Placental epithelial cell (primary cell): ENCODE data around the genes GPLD1, RIPOR2 and H1-1.

- CAGE, long polyA plus RNA = no peak
Observed at GRCh38 chr6:21883352-21884087, 290.0 kb downstream of the SOX4 start.

GRCh38 chr6:21913999-21914403 lies 320.4 kb downstream of the SOX4 start:
- CAGE, long polyA plus RNA = no peak

DNA sequence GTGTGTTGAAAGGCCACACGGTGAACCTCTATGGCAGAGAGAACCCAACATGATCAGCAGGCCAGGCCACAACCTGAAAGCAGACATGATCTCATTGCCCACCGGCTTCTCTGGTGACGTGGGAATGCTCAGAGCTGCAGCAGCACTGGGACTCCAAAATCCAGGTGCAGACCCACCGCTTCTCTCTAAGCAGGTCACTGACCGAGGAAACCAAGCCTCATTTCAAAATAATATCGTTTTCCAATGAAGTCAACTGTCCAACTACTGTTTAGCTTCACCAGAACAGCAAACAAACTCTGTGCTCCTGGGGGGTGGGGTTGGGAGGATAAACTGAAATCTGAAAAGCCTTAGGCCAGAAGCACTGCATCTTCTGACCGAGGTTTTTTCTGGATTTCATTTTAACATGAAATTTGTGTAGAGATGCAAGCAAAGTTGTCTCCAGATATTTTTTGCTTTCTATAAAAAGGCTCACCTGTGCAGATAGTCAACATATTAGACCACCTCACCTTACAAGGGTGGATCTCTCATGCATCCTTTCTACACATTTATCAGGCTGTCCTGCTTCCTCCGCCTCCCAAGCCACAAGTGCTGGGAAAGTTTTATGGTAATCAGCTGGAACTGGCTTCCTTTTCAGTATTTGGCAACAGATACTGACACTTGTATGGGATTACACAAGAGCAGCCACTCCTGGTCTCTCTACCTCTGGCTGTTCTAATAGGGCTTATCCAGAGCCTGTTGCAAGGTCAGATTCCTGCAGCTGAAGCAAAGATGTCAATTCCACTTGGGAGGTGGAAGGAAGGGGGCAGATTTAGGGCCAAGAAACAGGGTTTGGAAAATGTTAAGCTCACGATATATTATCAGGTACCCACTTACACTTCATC lies at the start of gene GPLD1:
Gene GPLD1 (minus strand): TSS at position 154 of the 881 bp plus-strand sequence.
- CAGE, long polyA plus RNA = no peak

DNA sequence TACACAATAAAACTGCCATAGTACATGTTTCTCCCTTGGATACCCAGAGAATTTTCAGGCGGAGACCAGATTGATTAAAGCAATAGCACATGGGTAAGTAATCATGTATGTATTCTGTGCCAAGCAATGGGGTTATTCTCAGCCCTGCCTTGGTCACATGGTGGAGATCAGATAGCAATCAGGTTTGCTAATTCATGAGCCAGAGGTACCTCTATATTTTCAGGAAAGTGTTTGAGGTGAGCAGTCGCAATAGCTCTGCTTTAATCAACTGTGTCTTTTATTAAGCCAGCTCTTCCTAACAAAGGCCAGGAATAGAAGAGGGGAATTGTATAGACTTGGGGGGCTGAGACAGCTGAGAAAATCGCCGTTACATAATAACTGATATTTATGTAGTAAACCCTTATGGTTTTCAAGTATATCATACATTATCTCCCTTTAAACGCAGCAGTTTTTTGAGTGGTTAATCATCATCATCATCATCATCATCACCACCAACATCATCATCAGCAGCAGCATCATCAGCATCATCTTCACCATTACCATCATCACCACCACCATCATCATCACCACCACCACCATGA lies 9.3 kb downstream of the RIPOR2 start:
- CAGE, long polyA plus RNA = no peak

- CAGE, long polyA plus RNA = no peak
Observed at GRCh38 chr6:24935636-24936228, at the start of gene RIPOR2. Gene RIPOR2 (minus strand): TSS chr6:24935960.

GRCh38 chr6:24951719-24952656 lies 16.2 kb upstream of the RIPOR2 start:
- CAGE, long polyA plus RNA = no peak

DNA sequence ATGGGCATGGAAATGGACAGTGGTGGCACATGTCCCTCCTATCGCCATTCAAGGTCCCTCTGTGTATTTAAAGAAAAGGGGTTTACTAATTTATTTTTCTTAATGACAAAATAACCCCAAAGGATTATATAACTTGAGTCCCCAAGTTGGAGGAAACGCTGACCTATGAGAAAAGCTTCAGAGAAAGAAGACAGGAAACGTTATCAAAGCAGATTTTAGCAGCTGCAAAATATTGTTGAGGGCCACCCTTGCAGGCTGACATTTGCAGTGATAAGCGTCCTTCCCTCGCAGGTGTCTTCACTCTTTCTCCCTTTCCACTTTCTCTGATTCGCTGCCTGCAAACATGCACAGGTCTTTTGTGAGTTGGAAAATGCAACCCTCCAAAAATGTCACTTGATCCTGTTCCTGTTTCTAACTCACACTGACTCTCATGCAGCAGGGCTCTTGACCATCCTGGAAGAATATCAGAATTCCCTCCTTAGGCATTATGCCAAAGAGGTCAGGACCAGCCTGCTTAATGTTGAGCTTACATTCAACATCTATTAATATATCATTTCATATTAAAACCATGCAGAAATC lies 103.3 kb upstream of the RIPOR2 start:
- CAGE, long polyA plus RNA = no peak

DNA sequence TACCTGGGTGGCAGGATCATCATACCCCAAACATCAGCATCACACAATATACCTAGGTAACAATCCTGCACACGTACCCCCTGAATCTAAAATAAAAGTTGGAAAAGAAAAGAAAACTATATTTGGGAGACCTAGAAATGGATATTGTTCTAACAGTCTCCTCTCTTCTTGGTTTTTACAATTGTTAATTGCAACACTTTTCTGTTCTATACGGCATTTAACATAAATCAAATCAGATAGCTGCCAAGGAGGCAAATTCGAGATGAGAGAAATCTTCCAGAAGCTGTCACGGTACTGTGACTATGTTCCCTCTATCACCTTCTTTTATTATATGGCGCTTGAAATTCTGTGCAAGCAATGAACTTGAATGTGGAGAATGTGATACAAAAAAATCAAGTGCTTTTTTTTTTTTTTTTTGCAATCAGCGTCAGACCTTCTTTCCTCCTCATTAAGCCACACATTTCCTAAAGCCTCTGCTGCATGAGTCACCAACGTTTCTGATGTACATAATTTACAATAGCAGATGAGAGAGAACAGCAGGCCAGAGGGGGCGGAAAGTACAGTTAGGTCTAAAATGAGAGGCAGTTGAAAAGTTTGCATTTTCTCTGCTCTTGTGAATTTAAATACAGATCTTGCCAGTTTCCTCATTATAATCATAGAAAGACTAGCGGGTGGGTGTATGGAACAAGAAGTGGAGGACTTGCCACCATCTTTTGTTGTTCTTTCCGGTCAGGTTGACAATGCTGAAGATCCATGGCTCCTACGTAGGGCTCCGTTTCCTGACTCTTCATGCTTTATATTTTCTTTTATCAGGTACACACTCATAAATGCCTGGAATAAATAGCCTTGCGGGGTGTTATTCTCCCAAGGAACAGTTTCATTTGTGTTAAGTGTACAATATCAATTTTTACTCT lies 114.6 kb upstream of the RIPOR2 start:
- CAGE, long polyA plus RNA = no peak

- CAGE, long polyA plus RNA = no peak
Observed at GRCh38 chr6:25232388-25233154, 46.6 kb upstream of the CARMIL1 start.

DNA sequence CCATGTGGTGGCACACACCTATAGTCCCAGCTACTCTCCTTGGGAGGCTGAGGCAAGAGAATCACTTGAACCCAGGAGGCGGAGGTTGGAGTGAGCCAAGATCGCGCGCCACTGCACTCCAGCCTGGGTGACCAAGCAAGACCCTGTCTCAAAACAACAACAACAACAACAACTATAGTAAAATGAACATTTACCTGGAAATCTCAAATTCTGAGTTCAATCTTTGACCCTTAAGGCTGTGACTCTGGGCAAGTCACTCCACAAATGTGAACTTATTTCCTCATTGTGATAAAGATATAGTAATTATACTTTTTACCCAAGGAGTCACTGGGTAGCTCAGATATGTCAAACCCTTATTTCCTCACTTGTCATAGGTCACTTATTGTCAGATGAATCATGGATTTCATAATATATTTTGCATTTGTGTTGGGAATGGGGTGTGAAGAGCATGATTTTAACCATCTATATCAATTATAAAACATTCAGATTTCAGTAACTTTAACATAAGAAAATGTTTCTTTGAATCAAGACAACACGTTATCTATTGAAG lies 3.8 kb upstream of the CARMIL1 start:
- CAGE, long polyA plus RNA = no peak

GRCh38 chr6:25278450-25278864 lies 717 bp upstream of the CARMIL1 start:
- CAGE, long polyA plus RNA = no peak

DNA sequence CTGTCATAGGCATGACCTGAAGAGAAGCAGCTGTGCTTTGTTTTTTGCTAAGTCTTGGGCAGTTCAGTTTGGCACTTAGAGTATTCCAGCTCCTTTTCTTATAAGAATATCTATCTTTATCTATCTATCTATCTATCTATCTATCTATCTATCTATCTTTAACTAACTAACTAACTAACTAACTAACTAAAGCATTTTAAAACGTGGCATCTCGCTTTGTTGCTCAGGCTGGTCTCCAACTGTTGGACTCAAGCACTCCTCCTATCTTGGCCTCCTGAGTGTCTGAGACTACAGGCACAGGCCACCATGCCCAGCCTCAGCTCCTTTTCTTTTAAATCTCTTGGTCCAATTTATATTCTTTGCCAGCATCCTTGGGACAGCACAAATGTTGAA lies 17.6 kb downstream of the CARMIL1 start:
- CAGE, long polyA plus RNA = no peak

- CAGE, long polyA plus RNA = no peak
Observed at GRCh38 chr6:25835404-25835970, 3.6 kb upstream of the SLC17A1 start.

GRCh38 chr6:25876236-25876688 lies 2.2 kb upstream of the SLC17A3 start:
- CAGE, long polyA plus RNA = no peak

GRCh38 chr6:25903532-25903888 lies 27.0 kb downstream of the SLC17A2 start:
- CAGE, long polyA plus RNA = no peak

DNA sequence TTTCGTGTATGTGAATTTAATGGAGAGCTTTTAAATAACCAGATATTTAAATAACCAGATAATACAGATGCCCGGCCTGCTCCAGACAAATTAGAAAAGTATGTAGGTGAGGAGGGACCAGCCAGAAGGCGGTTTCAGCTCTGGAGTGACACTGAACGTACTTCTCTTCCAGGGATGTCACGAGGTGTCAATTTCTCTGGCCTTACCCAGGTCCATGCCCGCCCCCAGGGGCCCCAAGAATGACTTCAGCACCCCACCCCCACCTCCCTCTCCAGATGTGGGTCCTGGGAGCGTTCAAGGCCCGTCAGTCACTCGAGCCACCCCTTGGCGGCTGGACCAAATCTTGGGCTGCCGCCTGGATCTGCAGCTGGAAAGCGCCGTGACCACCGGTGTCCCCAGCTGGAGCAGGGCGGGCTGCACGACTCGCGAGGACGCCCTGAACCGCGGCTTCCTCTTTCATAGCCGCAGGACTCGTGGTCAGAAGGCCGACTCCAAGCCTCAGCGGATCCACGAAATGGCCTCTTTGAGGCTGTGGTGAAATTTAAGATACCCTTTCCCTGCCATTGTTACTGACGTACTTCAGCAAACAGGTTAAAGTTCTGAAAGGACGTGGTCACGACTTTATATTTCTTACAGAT lies 25.8 kb downstream of the H1-1 start:
- CAGE, long polyA plus RNA = no peak

- CAGE, long polyA plus RNA = no peak
Observed at GRCh38 chr6:26017214-26018190, at the start of gene H1-1. Gene H1-1 (minus strand): TSS chr6:26017787.

- CAGE, long polyA plus RNA = no peak
Observed at GRCh38 chr6:26025284-26026059, 1.6 kb downstream of the H4C2 start.

- CAGE, long polyA plus RNA = no peak
Observed at GRCh38 chr6:26033671-26034507, 471 bp upstream of the H2AC4 start.

DNA sequence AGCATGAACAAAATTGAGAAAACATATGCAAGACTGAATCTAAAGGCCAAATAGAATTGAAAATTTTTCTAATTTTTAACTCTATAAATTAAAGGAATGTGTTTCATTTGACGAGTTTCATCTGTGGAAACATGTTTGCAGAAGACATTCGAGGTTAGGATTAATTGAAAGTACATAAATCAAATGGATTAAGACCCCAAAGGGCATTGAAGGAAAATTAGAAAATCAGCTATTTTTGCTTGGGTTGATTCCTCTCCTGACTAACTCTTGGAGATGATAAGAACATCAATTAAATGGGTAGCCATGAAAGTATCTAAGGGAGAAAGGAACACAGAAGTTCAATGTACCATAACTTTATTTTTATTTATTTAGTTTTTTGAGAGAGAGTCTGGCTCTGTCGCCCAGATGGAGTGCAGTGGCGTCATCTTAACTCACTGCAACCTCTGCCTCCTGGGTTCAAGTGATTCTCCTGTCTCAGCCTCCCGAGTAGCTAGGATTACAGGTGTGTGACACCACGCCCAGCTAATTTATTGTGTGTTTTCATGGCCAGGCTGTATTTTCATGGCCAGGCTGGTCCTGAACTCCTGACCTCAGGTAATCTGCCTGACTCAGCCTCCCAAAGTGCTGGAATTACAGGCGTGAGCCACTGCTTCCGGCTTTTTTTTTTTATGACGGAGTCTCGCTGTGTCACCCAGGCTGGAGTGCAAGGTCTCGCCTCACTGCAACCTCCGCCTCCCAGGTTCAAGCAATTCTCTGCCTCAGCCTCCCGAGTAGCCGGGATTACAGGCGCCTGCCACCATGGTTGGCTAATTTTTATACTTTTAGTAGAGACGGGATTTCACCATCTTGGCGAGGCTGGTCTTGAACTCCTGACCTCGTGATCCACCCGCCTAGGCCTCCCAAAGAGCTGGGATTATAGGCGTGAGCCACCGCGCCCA lies 3.7 kb downstream of the H1-2 start:
- CAGE, long polyA plus RNA = no peak